Parietal lobe (tissue), 2 donors: ENCODE data around the genes KLHL28 and FANCM.

- RAMPAGE, long total RNA: no peak
Observed at GRCh38 chr14:37600776-37601487, 5.5 kb downstream of the TTC6 start.

DNA sequence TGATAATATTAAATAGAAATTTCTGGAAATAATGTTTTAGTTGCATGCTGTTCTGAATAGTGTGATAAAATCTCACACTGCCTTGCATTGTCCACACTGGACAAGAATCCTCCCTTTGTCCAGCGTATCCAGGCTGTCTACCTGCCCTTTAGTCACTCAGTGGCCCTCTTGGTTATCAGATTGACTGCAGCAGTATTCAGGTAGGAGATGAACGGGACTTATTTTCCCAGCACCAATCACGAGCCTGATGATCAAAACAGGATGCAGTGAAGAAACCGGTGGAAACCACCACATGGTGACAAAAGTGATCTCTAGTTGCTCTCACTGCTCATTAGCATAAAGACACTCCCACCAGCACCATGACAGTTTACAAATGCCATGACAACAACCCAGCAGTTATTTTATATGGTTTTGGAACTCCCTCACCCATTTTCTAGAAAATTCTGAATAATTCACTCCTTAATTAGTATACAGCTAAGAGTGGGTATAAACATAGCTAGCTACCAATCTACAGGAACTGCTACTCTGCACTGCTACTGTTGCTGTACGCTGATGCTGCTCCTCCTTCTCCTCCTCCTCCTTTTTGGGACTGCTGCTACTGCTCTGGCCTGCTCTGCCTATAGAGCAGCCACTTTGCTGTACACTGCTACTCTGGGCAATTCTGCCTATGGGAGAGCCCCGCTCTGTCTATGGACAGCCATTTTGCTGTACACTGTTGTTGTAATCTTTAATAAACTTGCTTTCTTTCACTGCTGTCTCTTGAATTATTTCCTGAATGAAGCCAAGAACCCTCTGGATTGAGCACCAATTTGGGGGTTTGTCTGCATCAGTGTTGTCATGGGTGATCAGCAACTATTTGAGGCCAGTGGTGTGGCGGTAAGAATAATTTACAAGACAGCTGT, 142.5 kb upstream of the SSTR1 start:
- RAMPAGE, long total RNA: no peak

- RAMPAGE, long total RNA: no peak
Observed at GRCh38 chr14:38192862-38193742, 14.6 kb upstream of the SSTR1 start.

DNA sequence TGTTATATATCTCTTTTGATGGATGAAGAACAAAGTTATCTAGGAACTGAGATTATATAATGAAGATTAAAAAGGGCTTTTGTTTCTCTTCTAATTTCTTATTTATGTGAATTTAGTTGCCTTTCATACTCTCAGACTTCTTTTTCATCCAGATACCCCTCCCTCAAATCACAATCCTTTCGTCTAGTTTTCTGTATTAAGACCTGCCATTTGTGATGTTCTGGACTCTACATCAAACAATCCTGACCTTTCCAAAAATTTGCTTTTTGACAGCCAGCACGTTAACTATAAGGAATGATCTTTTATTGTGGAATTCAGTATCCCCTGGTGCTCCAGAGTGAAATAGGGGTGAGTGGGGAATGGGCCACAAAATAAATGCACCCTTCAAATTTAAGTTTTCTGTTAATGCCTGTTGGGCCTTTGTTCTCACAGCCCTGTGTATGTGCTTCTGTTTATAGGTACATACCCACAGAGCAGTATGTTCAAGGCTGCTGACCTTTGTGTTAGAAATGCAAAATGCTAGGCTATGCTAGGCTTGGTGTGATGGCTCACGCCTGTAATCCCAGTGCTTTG, 11.8 kb downstream of the PNN start:
- RAMPAGE, long total RNA: no peak

DNA sequence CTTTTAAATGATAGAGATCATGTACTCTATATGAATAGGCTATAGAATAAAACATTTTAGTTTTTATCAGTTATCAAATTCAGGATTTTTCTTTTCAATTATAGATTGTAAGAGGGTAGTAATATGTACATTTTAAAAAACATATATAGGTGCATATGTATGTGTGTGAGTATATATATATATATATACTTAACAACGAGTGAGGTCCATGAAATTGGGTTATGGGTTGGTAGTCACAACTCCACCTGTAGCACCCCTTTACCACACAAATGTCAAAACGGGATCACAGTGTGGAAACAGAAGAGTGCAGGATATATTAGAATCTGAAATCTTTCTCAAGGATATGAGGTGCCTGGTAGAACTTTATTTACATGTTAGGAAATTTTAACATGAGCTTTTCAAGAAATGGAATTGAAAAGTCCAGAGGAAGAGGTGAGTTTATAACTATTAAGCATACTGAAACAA, 31.3 kb downstream of the MIA2 start:
- RAMPAGE, long total RNA: no peak

GRCh38 chr14:39386617-39387064, 45.6 kb downstream of the FBXO33 start:
- RAMPAGE, long total RNA: no peak

DNA sequence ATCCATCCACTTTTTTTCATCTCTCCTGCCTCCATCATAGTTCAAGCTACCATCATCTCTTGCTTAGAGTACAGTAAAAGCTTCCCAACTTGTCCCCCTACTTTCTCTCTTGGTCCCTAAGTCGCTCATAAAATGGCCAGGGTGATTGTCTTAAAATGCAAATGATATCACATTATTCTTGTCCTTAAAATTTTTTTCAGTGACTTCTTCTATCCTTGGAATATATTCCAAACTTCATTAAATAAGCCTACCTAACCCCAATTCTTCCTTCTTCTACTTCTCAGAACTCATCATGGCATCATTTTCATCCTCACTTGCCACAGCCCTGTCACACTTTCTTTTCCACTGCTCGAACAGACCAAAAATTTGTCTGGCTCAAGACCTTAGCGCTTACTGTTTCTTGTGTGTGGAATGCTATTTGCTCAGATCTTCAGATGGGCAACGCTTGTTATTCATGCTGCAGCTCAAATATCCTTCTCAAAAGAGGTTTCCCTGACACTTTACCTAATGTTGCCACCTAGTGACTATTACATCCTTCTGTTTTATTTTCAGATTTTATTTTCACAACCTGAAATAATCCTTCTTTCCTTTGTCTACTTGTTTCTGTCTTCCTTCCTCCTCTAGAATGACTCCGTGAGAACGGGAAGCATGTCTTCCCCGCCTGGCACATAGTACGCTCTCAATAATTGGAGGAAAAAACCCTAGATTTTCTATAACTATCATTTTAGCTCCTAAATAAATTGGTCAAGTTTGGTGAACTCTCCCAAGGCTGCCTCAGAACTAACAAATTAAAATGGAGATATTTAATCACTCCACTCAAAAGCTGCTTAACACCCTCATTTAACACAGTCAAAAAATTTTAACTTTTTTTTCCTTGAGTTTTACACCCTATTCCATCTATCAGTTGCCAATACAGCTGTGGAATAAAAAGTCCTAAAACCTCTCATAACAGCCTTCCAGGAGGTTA, 5.6 kb downstream of the FBXO33 start:
- RAMPAGE, long total RNA: no peak

DNA sequence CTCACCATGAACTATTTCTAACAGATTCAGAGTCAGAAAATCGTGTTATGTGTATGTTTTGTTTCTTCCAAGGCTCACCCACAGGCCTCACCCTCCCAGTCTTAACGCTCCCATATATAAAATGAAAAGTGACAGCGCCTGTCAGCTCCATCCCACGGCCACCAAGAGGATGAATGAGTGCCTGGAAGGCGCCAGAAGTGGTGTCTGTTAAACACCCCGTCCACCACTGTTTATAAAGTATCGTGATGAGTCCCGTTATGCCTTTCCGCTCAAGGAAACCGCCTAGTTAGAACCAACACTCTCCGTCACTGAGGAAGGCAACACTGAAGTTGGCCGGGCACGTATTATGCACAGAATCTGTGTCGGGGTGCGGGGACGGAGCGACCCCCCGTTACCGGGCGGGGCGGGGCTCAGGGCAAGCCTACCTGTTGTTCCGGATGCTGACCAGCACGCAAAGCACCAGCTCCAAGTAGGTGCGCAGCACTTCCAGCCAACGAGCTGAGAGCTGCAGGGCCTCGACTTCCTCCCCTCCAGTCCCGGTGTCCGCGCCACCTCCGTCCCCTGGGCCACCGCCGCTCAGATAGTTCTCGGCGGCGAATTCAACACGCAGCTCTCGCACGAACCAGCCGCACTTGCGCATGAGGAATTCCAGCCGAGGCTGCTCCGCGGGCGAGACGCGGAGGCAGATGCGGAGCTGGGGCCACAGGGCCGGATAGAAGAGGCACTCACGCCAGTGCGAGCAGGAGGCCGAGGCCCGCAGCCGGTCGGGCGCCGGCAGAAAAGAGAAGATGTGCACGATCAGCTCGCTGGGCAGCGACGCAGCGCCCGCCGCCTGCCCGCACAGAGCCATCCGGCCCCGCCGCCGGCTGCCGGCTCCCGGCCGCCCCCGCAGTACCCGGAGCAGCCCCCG, 839 bp downstream of the FBXO33 start:
- RAMPAGE, long total RNA: no peak

- RAMPAGE, long total RNA: no peak
Observed at GRCh38 chr14:40740960-40741249, 865.8 kb upstream of the LRFN5 start.

GRCh38 chr14:40955187-40955521, 651.5 kb upstream of the LRFN5 start:
- RAMPAGE, long total RNA: no peak

- RAMPAGE, long total RNA: no peak
Observed at GRCh38 chr14:44798361-44798897, 98.6 kb upstream of the C14orf28 start.

DNA sequence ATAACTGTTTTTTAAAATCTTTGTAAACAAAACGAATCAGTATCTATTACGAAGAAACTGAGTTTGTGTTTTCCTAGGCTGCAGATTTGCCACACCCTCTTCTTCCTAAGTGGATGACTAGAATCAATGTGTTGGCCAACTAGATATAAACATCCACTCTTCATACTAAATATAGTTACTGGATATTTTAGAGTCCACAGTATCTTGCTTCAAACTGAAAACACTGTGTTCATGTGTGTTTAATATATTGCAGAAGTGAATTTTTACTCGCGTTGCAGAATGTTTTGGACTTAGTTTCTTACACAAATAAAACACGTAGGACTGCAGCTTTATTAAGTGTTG, 1.5 kb downstream of the C14orf28 start:
- RAMPAGE, long total RNA: no peak

GRCh38 chr14:44960833-44962070, at the start of gene KLHL28:
Gene KLHL28 (minus strand): TSS chr14:44961947.
- RAMPAGE, long total RNA: no peak

DNA sequence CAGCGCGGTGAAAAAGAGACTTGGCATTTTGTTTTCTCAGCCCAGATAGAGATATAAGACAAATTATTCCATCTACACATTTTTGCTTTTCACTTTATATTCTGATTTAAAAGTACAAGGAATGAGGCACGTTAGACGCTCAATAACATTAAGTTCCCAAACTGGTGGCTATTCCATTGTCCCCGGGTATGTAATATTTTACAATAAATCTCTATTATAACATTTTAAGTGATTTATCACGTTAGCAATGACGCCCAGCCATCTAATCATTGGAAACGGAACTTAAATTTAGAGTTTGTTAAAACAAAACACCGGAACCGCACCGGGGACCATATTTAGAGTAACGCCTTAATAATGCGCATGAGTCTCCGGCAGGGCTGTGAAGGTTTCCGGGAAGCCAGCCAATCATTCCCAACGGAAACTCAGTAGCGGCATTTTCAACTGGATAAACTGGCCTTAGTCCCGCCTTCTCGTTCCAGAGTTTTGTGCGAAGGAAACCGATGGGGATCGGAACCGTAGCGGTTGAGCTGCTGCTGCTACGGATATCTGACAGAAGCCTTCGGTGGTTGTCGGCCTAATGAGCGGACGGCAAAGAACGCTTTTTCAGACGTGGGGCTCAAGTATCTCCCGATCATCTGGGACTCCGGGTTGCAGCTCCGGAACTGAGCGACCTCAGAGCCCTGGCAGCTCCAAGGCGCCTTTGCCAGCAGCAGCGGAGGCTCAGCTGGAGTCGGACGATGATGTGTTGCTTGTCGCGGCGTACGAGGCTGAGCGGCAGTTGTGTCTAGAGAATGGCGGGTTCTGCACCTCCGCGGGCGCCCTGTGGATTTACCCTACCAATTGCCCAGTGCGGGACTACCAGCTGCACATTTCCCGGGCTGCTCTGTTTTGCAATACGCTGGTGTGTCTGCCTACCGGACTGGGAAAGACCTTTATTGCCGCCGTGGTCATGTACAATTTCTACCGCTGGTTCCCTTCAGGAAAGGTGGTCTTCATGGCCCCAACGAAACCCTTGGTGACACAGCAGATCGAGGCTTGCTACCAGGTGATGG, at the start of gene FANCM:
TSS of gene FANCM (plus strand) at position 476 of the 1,052 bp plus-strand sequence.
- RAMPAGE, long total RNA: no peak

GRCh38 chr14:45253723-45254373, 846 bp upstream of the MIS18BP1 start:
- RAMPAGE, long total RNA: no peak

- RAMPAGE, long total RNA: no peak
Observed at GRCh38 chr14:47104505-47105084, 453.0 kb upstream of the RPL10L start.

GRCh38 chr14:48734346-48734873, 851.8 kb downstream of the RPS29 start:
- RAMPAGE, long total RNA: no peak

- RAMPAGE, long total RNA: no peak
Observed at GRCh38 chr14:48771752-48772294, 814.4 kb downstream of the RPS29 start.

DNA sequence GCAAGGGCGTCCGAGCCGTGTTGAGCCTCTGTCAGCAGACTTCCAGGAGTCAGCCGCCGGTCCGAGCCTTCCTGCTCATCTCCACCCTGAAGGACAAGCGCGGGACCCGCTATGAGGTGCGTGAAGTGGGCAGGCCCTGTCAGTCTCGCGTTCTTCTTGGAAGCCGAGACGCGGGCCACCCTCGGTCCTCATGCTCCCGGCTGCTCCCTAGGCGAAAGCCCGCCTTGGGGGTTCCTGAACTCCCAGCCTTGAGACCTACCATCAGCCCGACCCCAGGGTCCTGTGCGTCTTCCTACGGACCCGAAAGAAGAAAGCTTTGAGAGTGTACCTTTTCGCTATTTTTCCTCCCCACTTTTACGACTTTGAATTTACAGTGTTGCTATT, 340 bp downstream of the LRR1 start:
- RAMPAGE, long total RNA: no peak

DNA sequence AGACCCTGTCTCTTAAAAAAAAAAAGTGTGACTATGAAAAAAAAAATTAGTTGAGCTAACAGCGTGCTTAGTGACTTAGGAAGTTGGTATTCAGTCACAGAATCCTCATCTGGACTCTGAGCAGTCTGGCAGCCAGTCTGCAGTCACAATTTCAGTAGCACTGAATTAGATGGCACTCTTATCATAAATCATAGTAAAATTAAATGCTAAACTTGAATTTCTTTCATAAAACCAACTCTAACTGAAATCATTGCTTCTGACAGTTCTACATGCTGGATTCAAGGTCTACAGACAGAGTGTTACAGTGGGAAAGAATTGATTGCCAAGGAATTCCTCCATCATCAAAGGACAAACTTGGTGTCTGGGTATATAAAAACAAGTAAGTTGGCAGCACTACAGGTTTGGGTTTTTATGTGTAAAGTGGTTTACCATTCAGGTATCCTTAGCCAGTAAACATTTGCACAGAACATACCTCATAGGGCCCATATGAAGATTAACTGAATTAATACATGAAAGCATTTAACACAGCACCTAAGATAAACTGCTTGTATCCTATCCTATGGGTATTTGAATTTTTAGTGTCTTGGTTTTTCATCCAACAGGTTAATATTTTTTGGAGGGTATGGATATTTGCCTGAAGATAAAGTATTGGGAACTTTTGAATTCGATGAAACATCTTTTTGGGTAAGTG, 9.8 kb downstream of the KLHDC2 start:
- RAMPAGE, long total RNA: no peak